IMR-90 (cell line): ENCODE measurements around a stretch of chr6.

GRCh38 chr6:13614080-13615036 is 777 bp upstream of the NOL7 start:
- RRBS = 4% methylated on average over 17 of the region's 50 CpGs
CAGE:
- cytosol, long polyA plus RNA = no peak
- long polyA plus RNA = no peak
- nucleus, long polyA plus RNA = no peak

DNA sequence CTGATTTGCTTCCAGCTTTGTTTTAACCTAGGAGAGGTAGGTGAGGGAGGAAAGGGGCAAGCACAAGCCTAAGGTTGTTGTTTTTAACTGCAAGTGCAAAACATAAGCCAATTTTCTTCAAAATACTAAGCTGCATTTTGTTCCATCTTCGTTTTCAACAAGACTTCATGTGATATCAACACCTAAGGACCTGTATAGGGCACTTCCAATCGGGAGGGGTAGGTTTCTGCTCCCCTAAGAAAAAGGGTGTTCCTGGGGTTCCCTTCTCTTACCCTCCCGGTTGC is 1.6 kb downstream of the RANBP9 start:
- RRBS = no CpG with 5 or more reads among the region's 3 CpGs
CAGE:
- cytosol, long polyA plus RNA = no peak
- long polyA plus RNA = no peak
- nucleus, long polyA plus RNA = no peak

GRCh38 chr6:13712405-13712975 is 855 bp upstream of the RANBP9 start:
- RRBS = no CpG with 5 or more reads among the region's 9 CpGs
CAGE:
- cytosol, long polyA plus RNA = no peak
- long polyA plus RNA = no peak
- nucleus, long polyA plus RNA = no peak

DNA sequence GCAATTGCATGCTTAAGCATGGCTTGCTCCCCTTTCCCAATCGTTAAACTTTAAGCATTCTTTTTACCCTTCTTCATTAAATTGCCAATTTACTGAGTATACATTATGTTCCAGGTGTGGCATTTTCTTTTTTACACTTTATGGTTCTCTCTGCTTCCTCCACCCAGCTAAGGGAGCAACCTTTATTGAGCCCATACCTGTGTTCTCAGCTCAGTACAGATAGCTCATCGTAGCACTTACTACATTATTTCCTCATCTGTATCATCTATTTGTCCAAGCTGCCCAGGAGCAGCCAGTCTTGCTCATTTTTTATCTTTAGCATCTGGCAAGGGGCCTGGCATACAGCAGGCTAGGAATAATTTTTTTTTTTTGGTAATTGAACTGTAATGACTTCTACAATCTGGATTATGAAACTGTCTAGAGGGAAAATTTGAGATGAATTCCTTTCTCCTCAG is 3.3 kb downstream of the MCUR1 start:
- RRBS = no CpG with 5 or more reads among the region's 2 CpGs
CAGE:
- cytosol, long polyA plus RNA = no peak
- long polyA plus RNA = no peak
- nucleus, long polyA plus RNA = no peak

DNA sequence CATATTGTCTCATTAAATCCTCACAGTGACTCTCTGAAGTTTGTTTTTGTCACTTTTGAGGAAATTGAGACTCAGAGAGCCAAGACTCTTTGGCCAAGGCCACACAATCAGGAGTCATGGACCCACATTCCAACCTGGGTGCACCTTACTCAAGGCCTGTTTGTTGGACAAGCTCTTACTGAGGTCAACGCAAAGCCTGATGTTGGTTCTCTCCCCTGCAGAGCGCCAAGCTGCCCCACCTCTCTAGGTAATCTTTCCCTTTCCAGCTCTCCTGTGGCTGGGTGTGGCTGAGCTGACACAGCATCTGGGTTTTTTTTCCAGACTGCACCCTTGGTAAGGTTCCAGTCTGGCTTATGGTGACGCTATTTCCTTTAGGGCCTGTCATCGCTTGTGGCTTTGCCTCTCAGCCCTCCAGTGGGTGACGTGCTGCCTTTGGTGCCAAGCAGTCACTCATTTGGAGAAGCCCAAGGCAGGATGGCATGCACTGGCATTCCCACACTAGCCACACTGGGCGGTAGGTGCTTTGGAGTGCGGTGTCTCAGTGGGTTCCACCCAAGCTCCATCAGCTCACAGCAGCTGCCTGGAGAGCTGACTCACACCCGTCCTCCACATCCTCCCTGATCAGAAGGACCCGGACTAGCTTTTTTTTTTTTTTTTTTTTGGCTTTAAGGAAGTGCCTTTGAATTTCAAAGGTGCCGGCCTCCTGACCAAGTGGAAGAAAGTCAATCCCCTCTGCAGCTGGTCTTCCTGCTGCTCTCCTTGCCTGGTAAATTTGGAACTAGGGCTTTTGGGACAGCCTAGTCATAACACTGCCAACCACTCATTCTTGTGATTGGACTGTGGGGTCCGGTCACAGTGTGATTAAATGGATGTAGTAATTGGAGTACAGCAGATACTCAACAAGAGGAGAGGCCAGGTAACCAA is 153.4 kb downstream of the CD83 start:
- RRBS = 40% methylated on average over 1 of the region's 11 CpGs
CAGE:
- cytosol, long polyA plus RNA = no peak
- long polyA plus RNA = no peak
- nucleus, long polyA plus RNA = no peak

DNA sequence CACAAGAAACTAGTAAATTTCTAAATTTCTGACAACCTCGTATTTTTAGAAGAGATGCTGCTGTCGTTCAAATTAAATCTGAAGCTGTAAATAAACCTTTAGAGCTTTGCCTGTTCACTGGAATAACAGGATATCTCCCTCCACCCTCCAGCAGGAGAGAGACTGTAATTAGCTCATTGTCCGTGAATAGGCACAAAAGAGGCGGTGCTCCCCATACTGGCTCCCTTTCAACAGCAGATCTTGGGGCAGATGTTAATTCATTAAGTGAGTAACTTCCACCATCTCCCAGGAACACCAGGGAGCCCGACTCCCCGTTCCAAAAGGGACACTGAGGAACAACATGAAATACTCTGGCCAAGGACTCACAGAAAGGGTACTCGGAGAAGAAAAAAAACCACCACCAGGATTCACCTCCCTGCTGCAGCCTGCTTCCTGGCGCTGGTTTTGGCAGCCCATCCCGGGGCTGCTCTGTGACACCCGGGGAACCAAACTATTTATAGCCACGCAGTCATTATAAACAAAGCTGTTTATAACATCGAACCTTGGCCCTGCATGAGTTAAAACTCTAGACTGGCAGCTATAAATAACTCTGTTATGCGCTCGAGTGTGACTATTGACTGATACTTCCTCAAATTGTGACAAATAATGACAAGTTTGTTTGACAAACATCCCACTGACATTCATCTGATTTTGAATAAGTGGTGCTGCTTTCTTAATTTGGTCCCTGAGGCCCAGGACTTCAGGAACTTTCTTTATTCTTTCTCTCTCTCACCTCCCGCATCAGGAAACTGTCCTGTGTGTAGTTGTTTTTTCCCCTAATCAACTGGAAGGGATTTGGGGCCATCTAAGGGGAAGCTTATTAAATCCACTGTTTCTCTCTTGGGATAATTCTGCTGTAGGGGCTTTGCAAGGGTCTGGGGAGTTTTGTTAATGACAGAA is 521.5 kb downstream of the CD83 start:
- RRBS = no CpG with 5 or more reads among the region's 15 CpGs
CAGE:
- cytosol, long polyA plus RNA = no peak
- long polyA plus RNA = no peak
- nucleus, long polyA plus RNA = no peak

- RRBS = no CpG with 5 or more reads among the region's 8 CpGs
CAGE:
- cytosol, long polyA plus RNA = no peak
- long polyA plus RNA = no peak
- nucleus, long polyA plus RNA = no peak
Measured at GRCh38 chr6:14712785-14713475, 532.9 kb upstream of the JARID2 start.

- RRBS = no CpG with 5 or more reads among the region's 5 CpGs
CAGE:
- cytosol, long polyA plus RNA = no peak
- long polyA plus RNA = no peak
- nucleus, long polyA plus RNA = no peak
Measured at GRCh38 chr6:14720928-14721493, 524.9 kb upstream of the JARID2 start.

DNA sequence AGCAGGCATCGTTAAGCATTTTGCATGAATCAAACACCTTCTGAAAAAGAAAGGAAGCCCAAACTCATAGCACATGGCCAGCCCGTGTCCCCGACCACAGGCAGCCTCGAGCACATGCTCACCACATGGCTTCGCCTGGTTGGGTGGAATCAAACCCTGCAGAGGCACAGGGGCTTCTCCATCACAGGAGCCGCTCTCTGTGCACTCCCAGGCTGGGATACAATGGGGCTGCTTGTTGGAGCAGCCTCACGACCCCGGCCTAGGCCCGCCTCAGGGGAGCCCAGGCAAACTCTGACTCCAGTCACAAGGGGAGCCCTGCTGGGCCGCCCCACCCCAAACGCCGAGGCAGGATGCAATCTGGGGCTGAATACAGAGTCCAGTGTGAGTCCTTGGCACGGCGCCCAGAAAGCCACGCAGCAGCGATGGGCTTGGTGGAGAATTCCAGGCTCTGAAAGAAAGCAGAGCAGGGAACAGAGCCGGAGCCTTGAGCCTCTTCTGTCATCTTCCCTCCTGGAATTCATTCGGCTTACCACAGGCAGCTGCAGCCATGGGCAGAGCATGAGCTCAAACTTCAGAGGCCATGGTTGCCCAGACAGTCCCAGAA is 441.3 kb upstream of the JARID2 start:
- RRBS = no CpG with 5 or more reads among the region's 18 CpGs
CAGE:
- cytosol, long polyA plus RNA = no peak
- long polyA plus RNA = no peak
- nucleus, long polyA plus RNA = no peak

- RRBS = no CpG with 5 or more reads among the region's 3 CpGs
CAGE:
- cytosol, long polyA plus RNA = no peak
- long polyA plus RNA = no peak
- nucleus, long polyA plus RNA = no peak
Measured at GRCh38 chr6:14826356-14826686, 419.5 kb upstream of the JARID2 start.

- RRBS = no CpG with 5 or more reads among the region's 7 CpGs
CAGE:
- cytosol, long polyA plus RNA = no peak
- long polyA plus RNA = no peak
- nucleus, long polyA plus RNA = no peak
Measured at GRCh38 chr6:14889623-14890003, 356.3 kb upstream of the JARID2 start.

DNA sequence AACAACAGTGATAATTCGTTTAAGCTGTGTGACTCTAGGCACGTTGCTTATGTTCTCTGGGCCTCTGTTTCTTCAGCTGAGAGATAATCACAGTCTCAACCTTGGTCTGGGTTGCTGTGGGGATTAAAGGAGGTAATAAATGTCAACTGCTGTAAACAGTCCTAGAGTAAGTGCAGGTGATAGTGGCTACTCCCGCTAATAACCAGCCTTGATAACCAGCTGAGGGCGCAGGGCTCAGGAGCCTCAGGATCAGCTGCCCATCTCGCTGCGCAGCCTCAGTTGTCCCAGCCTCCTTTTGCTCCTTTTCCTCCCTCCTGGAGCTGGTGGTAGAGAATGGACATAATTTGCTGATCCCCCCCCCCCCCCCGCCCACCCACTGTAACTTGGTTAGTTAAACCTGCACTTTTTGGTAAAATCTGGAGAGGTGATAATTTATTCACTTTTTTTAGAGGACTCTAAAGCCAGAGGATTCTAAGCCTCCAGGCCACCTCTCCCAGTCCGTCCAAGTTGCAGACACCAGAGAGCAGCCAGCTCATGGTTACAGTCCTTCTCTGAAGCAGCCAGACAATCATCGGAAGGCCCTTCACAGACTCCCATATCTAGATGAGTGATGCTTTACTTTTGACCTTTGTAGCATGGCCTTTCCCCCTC is 58.2 kb downstream of the JARID2 start:
- RRBS = no CpG with 5 or more reads among the region's 9 CpGs
CAGE:
- cytosol, long polyA plus RNA = no peak
- long polyA plus RNA = no peak
- nucleus, long polyA plus RNA = no peak

DNA sequence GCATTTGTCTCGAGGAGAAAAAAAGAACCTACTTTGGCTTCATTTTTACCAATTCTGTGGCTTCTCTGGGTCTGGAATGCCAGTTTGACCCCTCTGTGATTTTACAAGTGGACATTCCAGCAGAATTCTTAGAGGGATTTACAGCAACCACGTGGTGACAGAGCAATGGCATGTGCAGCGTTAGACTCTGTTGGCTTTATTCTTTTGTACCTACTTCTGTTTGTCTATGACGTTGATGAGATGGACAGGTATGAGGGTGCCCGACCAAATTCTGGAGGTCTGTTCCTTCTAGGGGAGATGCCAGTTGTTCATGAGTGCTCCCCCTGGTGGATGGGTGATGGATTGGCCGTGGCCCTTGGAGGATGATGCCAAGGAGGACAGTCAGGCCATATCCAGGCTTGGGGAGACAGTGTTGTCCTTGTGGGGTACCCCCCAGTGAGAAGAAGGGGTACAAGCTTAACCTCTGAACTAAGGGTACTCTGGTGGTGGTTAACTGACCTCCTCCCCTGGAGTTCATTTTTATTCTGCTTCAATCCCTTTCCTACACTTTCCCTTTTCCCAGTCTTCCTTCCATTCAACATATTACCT is 198.6 kb downstream of the DTNBP1 start:
- RRBS = no CpG with 5 or more reads among the region's 6 CpGs
CAGE:
- cytosol, long polyA plus RNA = no peak
- long polyA plus RNA = no peak
- nucleus, long polyA plus RNA = no peak

GRCh38 chr6:15522581-15522955 is 140.3 kb downstream of the DTNBP1 start:
- RRBS = no CpG with 5 or more reads among the region's 6 CpGs
CAGE:
- cytosol, long polyA plus RNA = no peak
- long polyA plus RNA = no peak
- nucleus, long polyA plus RNA = no peak

GRCh38 chr6:15895731-15896119 is 232.9 kb upstream of the DTNBP1 start:
- RRBS = no CpG with 5 or more reads among the region's 3 CpGs
CAGE:
- cytosol, long polyA plus RNA = no peak
- long polyA plus RNA = no peak
- nucleus, long polyA plus RNA = no peak

DNA sequence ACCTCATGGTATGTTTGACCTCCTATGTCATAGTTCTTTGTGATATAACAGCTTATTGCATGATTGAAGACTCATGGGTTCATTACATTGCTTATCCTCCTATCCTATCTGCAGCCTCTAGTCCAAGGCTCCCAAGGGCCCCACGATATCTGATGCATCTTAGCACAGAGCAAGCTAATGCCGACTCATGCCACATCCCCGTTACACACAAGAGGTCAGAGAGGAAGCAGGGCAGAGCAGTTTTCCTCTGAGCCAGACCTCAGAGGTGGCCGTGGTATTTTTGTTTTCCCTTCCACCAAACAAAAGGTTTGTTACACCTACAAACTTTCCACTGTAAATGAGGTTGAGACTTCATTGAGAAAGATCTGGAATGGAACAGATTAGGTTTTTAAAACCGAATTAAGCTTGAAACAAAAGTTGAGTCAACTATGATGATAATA is 134.0 kb upstream of the MYLIP start:
- RRBS = no CpG with 5 or more reads among the region's 5 CpGs
CAGE:
- cytosol, long polyA plus RNA = no peak
- long polyA plus RNA = no peak
- nucleus, long polyA plus RNA = no peak

DNA sequence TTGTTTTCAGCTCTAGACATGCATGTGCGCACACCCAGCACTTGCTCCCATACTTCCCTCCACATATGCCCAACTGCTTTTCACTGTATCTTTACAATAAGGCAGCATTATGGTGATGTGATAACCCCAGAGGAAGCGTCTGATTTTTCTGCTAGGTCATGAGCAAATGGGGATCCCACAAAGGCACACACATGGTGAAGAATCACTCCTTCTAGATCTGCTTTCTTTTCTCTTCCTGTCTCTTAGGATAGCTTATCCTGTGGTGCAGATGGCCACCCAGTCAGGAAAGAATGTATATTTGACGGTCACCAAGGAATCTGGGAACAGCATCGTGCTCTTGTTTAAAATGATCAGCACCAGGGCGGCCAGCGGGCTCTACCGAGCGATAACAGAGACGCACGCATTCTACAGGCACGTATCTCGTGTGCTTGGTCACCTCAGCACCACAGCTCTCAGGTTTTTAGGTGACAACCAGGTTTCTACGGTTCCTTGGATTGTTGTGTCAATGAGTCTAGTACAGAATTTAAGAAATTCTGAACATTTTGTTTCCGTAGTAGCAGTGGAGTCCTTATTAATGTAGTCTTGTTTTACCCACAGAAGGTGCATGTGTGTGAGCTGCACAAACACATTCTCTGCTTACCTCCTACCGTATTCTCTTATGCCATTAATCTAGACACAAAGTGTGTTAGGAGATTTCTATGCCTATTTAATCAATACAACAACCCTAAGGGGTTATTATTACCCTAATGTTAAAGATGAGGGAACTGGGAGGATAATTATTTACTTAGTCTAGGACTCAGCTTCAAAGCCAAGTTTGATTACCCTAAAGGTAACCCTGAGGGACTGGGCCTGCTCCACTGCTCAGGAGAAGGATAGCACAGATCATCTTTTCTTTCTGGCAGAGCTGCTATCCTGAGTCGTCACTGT is 14.8 kb downstream of the MYLIP start:
- RRBS = no CpG with 5 or more reads among the region's 16 CpGs
CAGE:
- cytosol, long polyA plus RNA = no peak
- long polyA plus RNA = no peak
- nucleus, long polyA plus RNA = no peak

- RRBS = no CpG with 5 or more reads among the region's 6 CpGs
CAGE:
- cytosol, long polyA plus RNA = no peak
- long polyA plus RNA = no peak
- nucleus, long polyA plus RNA = no peak
Measured at GRCh38 chr6:16416660-16417079, 178.3 kb downstream of the GMPR start.

DNA sequence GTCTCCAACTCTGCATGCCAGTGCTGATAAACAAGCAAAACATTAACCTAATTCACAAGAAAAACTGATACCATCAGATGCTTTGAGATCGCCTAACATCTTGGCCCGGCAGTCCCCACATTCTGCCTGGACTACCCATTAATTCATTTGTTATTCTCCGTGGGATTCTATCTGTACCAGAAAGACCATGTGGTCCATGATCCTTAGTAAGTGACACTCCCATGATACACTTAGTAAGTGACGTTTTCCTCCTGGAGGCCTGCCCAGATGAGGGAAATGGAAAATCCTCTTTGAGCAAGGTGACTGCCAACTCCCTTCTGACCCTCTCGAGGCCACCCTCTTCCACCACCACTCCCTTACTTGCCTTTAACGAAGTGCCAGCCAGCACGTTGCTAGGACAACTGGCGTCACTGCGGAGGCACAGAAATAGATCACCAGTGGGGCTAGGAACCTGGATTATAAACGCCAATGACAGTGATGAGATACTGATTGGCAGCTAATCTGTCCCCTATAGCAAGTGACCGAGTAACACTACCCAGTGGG is 239.3 kb downstream of the GMPR start:
- RRBS = no CpG with 5 or more reads among the region's 11 CpGs
CAGE:
- cytosol, long polyA plus RNA = no peak
- long polyA plus RNA = no peak
- nucleus, long polyA plus RNA = no peak

GRCh38 chr6:16483370-16484000 is 245.1 kb downstream of the GMPR start:
- RRBS = no CpG with 5 or more reads among the region's 2 CpGs
CAGE:
- cytosol, long polyA plus RNA = no peak
- long polyA plus RNA = no peak
- nucleus, long polyA plus RNA = no peak